ENCODE data around the gene PAWR.

- PRO-cap = no peak
Measured at GRCh38 chr12:76777592-76778164, 13.8 kb downstream of the ZDHHC17 start.

DNA sequence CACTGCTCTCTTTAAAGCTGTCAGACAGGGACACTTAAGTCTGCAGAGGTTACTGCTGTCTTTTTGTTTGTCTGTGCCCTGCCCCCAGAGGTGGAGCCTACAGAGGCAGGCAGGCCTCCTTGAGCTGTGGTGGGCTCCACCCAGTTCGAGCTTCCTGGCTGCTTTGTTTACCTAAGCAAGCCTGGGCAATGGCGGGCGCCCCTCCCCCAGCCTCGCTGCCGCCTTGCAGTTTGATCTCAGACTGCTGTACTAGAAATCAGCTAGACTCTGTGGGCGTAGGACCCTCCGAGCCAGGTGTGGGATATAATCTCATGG is 113.4 kb upstream of the E2F7 start:
- PRO-cap = no peak

- PRO-cap = no peak
Measured at GRCh38 chr12:78023788-78023987, 193.0 kb downstream of the NAV3 start.

GRCh38 chr12:79547347-79548406 is 143.1 kb downstream of the PAWR start:
- PRO-cap = unidirectional peak, minus-strand start at chr12:79547933

GRCh38 chr12:79559007-79559455 is 131.7 kb downstream of the PAWR start:
- PRO-cap = no peak

DNA sequence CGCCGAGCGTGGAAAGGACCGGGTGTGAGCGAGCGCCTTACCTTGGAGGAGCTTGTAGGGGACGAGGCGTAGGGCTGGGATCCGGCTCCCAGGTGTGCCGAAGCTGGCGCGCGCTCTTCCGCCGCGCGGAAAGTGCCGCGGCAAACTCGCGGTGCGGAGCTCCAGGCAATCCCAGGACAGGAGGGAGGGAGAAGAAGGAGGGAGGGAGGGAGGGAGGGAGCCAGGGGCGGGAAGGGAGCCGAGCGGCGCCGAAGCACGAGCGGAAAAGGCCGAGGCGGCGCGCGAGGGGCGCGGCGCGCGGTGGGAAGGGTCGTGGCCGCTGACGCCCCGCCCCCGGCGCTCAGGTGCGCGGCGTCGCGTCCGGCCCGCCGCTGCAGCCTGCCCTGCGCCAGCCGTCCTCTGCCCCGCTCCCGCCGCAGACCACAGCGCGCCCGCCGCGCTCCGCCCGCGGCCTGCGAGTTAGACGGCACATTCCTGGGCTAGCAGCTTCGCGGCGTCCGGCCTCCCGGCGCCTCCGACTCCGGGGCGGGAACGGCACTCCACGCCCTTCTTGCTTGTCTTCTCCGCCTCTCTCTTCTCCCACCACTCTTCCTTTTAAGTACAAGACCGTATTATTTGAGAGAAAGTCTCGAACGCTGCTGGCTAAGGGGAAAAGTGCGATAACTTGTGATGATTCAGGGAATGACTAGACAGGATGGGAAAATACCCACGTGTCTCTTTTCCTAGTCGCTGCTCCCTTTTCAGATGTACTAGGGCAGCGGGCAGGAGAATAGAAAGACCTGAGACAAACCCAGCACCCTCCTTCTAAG is at the start of gene PAWR:
TSS of gene PAWR (minus strand) at position 134 of the 809 bp plus-strand sequence.
- PRO-cap = bidirectional peak, plus-strand start at position 264 of the sequence, minus-strand start at position 134 of the sequence; bidirectional peak, plus-strand start at position 359 of the sequence, minus-strand start at position 461 of the sequence; bidirectional peak, plus-strand start at position 615 of the sequence, minus-strand start at position 522 of the sequence

GRCh38 chr12:79711752-79712069 is 20.9 kb upstream of the PAWR start:
- PRO-cap = no peak

DNA sequence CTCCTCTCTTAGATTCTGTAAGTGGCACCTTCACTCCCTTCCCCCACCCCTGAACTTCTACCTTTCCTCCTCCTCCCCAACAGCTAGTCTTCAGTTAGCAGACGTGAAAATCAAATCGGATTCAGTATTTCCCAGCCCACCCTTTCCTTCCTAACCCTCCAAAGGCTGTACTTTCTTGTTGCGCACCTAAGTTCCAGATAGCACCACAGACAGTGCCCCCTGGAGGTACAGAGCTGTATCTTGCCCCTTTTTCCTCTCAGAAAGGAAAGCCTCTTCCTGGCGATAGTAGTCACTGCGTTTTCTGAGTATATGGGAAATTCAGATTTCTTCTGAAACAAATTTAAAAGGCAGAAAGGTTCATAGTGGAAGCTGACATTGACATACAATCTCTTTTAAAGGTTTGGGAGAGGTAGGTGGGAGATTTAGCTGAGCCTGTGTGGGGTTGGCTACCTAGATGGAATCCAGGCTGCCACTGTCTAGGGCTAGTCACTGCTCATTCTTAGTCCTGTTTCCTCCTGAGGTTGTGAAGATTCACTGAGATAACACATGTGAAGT is 3.0 kb downstream of the MYF6 start:
- PRO-cap = no peak

GRCh38 chr12:80714018-80714574 is 2.6 kb upstream of the MYF5 start:
- PRO-cap = no peak

DNA sequence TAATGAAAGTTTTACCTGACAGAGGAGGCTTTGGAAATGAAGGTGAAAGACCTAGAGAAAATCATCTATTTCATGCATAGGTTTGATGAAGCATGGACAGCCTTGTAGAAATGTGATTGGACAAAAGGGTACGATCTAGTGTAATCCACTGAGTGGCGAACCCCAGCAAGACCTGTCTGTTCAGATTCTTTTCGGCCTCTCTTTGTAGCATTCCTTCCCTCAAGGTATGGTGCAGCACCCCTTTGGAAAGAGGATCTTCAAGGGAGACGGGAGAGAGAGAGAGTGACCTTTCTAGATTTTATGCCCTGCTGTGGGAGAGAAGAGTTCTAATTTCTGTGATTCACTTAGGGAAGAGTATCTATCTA is 287.9 kb downstream of the TMTC2 start:
- PRO-cap = no peak

- PRO-cap = no peak
Measured at GRCh38 chr12:86838504-86839055, 582.4 kb upstream of the MGAT4C start.

DNA sequence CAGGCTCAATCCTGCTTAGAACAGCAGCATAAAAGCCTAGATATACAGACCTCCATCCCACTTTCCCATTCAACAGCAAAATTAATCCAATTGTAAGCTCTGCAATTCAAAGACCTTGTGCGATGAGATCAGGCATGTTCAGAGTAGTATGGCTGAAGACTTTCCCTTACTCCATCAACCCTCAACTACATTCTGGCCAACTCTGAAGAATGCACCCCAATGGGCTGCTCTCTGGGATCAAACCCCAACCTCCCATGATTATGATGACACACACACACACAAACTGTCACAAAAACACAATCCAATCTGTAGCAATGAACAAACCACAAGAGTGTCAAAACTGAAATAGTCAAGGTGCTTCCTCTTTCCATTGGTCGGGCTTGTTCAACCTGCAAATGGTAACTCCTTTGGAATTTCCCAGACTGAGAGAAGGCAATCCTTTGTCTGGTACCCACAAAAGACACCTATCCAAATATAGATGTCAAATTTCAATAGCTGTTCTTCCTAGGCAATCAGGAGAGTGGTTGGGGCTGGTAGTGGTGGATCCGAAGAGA is 191.8 kb downstream of the KITLG start:
- PRO-cap = no peak

GRCh38 chr12:88925840-88926039 is 345.5 kb upstream of the KITLG start:
- PRO-cap = no peak

DNA sequence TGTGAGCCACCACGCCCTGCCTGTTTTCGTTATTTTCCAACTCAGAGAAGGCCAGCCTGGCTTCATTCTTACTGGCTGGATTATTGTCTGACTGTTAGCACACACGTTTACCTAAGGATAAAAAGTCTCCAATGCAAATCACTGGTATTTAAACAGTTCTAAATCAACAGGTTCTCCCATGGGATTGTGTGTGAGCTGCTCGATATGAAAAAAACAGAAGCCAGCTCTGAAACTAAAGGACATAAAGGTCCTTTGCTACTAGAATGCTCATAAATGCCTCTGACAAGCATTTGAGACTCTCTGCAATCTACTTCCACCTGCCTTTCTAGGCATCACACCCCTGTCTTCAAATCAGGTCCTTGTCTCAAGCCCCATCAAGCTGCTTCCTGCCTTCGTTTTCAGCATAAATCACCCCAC is 265.0 kb downstream of the DUSP6 start:
- PRO-cap = no peak

DNA sequence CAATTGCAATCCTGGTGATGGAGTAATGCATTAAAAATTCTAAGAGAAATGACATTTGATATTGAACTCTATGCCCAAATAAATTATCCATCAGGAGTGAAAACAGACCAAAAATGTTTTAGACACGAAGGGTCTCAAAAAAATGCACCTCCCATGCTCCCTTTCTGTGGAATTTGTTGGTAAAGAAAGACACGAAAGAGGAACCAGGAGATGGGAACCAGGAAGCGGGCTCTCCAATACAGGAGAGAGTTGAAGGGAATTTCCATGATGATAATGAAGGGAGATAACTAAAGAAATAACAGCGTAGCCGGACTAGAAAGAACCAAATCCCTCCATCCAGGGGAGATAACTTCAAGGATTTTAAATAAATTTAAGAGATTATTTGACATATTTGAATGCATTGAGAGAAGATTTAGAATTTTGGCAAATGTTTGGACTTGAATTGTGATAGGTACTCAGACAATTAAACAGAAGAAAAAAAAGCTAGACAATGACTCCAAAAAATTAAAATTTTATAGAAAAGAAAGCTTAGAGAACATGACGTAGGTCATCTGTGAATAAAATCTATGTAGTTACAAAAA is 182.9 kb downstream of the DUSP6 start:
- PRO-cap = no peak

- PRO-cap = no peak
Measured at GRCh38 chr12:89212268-89212857, 139.9 kb downstream of the DUSP6 start.

GRCh38 chr12:89244478-89245631 is 107.4 kb downstream of the DUSP6 start:
- PRO-cap = no peak

GRCh38 chr12:89343107-89343602 is 9.1 kb downstream of the DUSP6 start:
- PRO-cap = no peak

DNA sequence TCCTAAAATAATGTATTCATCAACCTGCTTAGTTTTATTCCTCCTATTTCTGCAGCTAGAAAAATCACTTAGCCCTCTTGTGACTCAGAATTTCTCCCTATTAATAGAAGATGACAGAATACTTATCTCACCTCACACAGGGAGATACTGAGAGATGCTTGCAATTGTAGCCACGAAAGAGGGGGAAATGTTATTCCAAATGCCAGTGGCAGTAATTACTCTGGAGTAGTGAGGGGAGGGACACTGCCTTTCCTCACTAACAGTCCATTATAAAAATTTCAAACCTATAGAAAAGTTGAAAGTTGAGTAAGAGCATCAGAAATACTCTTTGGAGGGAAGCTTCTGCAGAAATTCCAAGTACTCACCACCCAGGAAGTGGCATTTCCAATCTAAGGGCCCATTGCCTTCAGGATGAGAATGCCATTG is 11.8 kb upstream of the DUSP6 start:
- PRO-cap = no peak

DNA sequence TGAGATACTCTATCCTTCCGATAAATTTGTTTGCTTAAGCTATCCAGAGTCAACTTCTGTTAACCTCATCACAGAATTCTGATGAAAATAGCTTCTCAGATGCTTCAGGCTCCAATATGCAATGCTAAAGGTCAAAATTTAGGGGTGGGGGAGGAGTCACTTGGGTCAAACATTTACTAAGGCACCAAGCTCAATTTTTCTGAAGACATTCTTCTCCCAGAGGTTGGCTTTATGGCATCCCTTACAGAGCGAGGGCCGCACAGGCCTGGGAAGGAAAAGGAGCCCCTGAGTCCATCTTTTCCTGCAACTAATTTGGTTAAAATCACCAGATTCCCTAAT is 27.2 kb upstream of the DUSP6 start:
- PRO-cap = no peak